Breast (tissue), 4 donors: ENCODE results near the genes HAPLN1 and RASA1.

- PRO-cap, 3 experiments, result no peak in any of the 3 experiments
- RRBS, result no CpG with 5 or more reads among the region's 13 CpGs
These were observed 586 bp upstream of the CKMT2 start for GRCh38 chr5:81232419-81233053.

- PRO-cap, 3 experiments, result no peak in any of the 3 experiments
- RRBS, result no CpG with 5 or more reads among the region's 2 CpGs
These were observed 3.2 kb downstream of the ZCCHC9 start for GRCh38 chr5:81304632-81305039.

DNA sequence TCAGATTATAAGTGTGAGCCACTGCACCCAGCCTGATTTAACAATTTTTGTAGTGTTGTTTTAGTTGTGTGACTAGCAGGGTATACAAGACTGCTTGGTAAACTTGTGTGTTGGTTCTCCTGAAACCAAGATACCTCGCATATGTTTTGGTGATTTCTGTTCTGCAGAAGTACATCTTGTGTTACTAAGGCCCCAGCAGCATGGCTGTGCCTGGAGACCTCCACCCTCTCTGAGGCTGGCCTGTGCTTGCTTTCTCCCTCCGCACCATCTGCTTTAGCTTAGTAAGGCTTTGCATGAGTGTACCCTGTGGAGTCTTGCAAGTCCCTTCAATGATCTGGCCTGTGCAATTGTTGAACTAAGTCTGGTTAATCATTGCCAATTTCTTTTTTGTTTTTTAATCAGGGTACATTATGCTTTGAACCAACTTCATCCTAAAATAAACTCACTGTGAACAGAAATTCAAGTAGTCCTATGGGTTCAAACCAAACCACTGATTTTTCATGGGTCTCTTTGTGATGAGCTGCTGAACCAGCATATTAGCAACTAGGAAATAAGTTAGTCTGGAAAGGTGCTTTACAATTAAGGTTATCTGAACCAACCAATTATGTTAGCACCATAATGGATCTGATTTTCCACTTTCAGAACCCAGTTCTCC lies 32.3 kb downstream of the ACOT12 start:
- PRO-cap, 3 experiments, result no peak in any of the 3 experiments
- RRBS, result no CpG with 5 or more reads among the region's 2 CpGs

- PRO-cap, 3 experiments, result no peak in any of the 3 experiments
- RRBS, result no CpG with 5 or more reads among the region's 3 CpGs
These were observed 3.3 kb upstream of the ACOT12 start for GRCh38 chr5:81397223-81397685.

DNA sequence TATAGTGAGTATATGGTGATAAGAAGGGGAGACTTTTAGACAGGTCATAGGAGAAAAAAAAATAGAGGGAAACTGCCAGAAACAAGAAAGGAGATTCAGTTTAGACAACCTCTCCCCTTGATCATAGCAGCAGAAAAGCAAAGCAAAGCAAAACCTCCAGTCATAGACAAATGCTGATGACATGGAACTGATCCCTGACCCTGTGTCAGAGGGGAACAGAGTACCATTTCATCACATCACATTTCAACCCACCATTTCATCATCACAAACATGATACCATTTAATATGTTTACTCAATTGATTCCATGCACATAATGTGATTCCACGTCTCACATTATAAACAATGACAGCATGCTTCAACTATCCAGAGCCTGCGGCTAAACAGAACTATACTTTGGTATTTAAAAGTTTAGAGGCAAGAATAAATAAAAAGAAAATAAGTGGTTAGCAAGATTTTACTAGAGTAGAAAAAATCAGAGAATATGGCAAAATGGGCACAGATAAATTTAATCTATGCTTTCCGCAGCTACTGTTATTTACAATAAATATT lies 28.8 kb upstream of the ACOT12 start:
- PRO-cap, 3 experiments, result no peak in any of the 3 experiments
- RRBS, result no CpG with 5 or more reads among the region's 3 CpGs

GRCh38 chr5:81756217-81756522 lies 5.3 kb upstream of the SSBP2 start:
- PRO-cap, 3 experiments, result peak in 2 of 3 experiments; most common plus-strand start chr5:81756391 (in 1)
- RRBS, result no CpG with 5 or more reads among the region's 2 CpGs

DNA sequence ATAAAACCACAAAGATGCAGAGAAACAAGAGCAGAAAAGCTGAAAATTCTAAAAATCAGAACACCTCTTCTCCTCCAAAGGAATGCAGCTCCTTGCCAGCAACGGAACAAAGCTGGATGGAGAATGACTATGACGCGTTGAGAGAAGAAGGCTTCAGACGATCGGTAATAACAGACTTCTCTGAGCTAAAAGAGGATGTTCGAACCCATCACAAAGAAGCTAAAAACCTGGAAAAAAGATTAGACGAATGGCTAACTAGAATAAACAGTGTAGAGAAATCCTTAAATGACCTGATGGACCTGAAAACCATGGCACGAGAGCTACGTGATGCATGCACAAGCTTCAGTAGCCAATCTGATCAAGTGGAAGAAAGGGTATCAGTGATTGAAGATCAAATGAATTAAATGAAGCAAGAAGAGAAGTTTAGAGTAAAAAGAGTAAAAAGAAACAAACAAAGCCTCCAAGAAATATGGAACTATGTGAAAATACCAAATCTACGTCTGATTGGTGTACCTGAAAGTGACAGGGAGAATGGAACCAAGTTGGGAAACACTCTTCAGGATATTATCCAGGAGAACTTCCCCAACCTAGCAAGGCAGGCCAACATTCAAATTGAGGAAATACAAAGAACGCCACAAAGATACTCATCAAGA lies 112.2 kb downstream of the ATG10 start:
- PRO-cap, 3 experiments, result no peak in any of the 3 experiments
- RRBS, result no CpG with 5 or more reads among the region's 11 CpGs

DNA sequence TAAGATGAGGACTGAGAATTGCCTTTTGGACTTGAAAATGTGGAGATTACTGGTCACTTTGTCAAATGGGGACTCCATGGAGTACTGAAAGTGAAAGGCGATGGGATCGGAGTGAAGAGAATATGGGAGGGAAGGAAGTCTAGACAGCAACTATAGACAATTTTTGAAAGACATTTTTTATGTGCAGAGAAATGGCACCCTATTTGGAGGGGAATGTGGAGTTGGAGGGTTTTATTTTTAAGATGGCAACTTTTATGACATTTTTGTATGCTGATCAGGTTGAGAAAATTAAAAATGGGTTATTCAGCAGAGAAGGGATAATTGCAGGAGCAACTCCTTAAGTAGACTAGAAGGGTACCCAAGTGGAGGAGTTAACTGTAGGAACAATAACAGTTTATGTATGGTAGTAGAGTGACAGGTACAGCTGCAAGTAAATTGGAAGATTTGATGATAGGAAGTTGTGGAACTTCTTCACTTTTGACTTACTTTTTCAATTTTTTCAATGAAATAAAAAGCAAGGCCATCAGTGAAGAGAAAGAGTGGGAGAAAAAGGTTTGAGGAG lies 2.4 kb upstream of the RPS23 start:
- PRO-cap, 3 experiments, result no peak in any of the 3 experiments
- RRBS, result no CpG with 5 or more reads among the region's 2 CpGs

DNA sequence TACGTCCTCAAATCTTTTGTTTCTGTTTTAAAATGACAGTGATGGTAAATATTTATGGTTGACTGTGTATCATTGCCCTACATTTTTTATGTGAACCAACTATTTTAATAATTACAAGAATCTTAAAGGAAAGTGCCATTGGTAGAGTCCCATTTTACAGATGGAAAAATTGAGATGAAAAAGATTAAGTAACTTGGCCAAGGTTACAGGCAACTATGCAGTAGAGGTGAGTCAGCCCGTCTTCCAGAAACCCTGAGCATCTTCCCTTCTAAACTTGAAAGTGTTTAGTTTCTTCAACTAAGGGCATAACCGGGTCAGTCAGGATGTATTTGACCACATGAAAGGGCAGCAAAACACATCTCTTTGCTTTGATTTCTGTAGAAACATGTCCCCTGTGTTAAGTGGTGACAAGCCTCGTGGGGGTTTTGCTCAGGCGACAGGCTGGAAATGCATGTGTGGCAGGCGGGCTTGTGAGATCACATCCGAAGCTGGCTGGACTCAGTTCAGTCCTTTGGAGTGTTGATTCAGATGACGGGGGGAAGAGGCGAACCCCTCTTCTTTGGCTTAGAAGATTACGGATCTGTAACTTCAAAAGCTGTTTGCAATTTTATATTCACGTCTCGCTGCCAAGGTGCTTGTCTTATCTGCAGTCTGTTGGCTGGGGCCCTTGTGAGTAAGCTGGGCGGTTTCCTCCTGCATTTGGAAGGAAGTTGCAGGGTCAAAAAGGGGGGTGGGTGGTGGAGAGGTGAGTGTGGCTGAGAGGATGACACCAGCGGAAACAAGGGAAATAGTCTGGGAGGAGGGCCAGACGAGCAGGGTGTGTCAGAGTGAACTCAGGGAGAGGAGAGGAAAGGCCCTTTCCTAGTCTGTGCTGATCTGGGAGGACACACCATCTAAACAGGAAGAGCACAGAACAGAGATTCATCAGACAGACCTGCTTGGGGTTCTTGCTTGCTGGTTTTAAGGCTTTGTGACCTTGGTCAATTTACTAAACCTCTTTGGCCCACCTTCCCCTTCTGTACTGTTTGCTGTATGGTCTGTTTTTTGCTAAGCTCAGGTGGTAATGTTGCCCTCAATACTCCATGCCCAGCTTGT lies 78.9 kb upstream of the RPS23 start:
- PRO-cap, 3 experiments, result peak in 2 of 3 experiments; most common plus-strand start position 825 of the sequence (in 2)
- RRBS, result no CpG with 5 or more reads among the region's 15 CpGs

DNA sequence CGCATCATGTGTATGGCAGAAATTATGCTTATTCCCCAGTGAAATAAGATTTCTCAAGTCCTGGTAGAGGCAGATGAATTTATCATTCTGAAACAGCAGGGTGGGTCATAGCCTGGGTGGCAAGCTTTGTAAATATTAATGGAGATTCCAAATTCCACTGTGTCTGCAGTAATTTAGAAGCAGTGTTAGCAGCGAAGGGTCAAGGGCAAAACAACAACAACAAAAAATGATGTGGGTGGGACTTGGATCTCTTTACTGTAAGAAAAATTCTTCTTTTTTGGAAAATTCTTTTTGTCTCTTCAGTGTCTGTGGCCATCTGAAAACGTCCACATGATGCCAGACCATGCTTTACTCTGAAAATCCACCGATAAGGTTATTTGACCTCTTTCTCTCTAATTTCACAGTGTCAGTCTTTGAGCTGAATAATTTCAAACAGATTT lies 106.0 kb upstream of the RPS23 start:
- PRO-cap, 3 experiments, result no peak in any of the 3 experiments
- RRBS, result no CpG with 5 or more reads among the region's 4 CpGs

DNA sequence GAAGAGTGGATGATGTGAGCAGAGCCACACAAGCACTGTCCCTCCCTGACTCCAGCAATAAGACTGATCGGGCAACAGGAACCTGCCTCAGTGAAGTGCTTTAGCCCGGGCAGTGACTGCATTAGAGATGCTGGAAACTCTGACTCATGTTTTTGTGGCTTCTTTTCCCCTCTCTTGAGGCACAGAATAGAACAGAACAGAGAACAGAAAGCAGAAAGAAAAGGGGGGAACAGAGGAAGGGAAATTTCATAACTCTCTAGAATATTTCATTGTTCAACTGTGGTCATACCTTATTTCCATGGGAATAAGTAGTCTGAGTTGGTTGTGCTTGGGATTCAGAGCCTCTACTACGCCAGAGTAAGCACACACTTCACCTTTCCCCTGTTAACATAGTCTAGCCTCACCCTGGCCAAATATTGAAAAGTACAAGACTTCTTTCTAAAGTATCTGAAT lies 164.8 kb upstream of the VCAN start:
- PRO-cap, 3 experiments, result no peak in any of the 3 experiments
- RRBS, result no CpG with 5 or more reads among the region's 3 CpGs

DNA sequence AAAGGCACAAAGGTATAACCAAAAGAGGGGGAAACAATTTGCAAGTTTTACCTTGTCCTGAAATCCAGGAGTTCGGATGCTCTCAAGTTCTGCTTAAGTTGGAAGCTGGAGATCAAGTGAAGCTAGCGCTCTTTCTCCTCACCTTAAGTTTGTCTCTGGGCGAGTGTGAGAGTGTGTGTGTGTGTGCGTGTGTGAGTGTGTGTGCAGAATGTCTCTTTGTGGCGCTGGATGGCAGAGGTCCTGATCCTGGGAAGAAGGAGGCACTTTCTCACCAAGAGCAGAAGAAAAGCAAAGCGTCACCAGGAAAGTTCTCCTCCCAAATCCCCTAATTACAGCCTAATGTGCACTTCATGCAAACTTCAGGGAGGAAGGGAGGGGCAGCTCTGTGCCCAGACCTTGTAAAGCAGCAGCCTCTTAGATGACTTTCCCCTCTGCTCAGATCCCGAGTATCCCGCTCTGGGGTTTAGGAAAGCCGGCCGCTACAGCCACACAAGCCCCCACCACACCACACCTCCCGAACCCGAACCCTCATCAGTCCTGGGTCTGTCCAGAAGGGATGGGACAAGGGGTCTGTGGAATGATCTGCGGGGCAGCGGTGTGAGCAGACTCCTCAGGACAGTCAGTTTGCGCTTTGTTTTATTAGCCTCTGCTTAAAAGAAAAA lies at the start of gene HAPLN1:
TSS of gene HAPLN1 (minus strand) at position 118 of the 662 bp plus-strand sequence.
- PRO-cap, 3 experiments, result no peak in any of the 3 experiments
- RRBS, result no CpG with 5 or more reads among the region's 15 CpGs

DNA sequence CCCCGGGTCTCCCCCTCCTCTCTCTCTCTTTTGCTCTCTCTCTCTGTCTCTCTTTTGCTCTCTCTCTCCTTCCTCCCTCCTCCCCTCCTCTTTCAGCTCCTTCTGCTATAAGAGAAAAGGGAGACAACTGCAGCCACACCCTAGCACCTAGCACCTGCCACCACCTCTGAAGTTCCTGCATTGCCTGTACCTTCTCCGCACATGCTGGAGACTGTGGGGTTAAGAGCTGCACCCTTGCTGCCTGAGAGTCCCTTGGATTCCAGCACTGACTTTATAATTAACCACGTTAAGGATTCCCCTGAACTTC lies 227 bp upstream of the EDIL3 start:
- PRO-cap, 3 experiments, result no peak in any of the 3 experiments
- RRBS, result 15% methylated on average over 1 of the region's 3 CpGs

DNA sequence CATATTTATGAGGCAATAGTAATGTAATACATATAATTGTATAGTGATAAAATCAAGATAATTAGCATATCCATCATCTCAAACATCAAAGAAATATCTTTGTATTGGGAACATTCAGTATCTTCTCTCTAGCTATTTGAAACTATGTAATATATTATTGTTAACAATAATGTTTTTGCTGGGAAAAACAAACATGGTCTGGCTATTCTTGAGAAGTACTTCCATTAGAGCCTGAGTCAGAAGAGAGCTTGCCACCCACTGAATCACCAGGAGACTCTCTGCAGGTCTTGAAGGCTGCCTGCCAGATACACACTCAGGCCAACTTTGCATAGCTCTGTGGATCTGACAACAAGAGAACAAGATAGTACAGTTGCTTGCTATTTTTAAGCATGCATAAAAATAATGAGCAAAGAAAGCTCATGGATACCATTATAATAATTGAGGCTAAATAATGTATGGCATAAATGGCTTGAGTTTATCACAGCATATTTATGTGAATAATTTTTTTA lies 501.2 kb upstream of the EDIL3 start:
- PRO-cap, 3 experiments, result no peak in any of the 3 experiments

DNA sequence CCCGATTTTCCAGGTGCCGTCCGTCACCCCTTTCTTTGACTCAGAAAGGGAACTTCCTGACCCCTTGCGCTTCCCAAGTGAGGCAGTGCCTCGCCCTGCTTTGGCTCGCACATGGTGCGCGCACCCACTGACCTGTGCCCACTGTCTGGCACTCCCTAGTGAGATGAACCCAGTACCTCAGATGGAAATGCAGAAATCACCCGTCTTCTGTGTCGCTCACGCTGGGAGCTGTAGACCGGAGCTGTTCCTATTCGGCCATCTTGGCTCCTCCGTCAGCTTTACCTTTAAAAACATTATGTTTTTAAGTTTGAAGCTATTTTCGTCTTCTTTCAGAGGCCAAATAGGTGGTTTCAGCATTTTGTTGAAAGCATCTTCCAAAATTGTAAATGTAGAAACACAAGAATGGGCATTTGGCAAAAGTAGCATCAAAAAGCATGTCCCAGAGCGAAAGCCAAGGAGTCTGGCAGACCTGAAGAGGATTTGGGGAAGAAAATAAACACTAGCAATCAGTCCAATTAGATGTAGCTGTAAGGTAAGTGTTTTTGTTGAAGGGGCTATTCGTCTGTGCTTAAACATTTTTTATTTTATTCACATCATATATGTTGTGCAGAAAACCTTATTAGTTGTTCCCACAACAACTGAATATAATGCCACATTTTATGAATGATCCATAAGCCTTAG lies 954.2 kb upstream of the COX7C start:
- PRO-cap, 3 experiments, result no peak in any of the 3 experiments
- RRBS, result no CpG with 5 or more reads among the region's 17 CpGs

- PRO-cap, 3 experiments, result no peak in any of the 3 experiments
- RRBS, result no CpG with 5 or more reads among the region's 3 CpGs
These were observed 186.2 kb upstream of the RASA1 start for GRCh38 chr5:87081482-87081871.

GRCh38 chr5:87267787-87268096 lies at the start of gene RASA1:
Gene RASA1 (plus strand): TSS chr5:87267883.
- PRO-cap, 3 experiments, result peak in 3 of 3 experiments; most common plus-strand start chr5:87267968 (in 2)
- RRBS, result no CpG with 5 or more reads among the region's 19 CpGs

- PRO-cap, 3 experiments, result no peak in any of the 3 experiments
These were observed 38.8 kb downstream of the CCNH start for GRCh38 chr5:87373799-87374436.

GRCh38 chr5:87383683-87384602 lies 28.8 kb downstream of the CCNH start:
- PRO-cap, 3 experiments, result no peak in any of the 3 experiments
- RRBS, result no CpG with 5 or more reads among the region's 3 CpGs

GRCh38 chr5:87385856-87386270 lies 26.9 kb downstream of the CCNH start:
- PRO-cap, 3 experiments, result no peak in any of the 3 experiments
- RRBS, result no CpG with 5 or more reads among the region's 1 CpG